Measurements from ENCODE around the genes HSF5 and SMG8.

DNA sequence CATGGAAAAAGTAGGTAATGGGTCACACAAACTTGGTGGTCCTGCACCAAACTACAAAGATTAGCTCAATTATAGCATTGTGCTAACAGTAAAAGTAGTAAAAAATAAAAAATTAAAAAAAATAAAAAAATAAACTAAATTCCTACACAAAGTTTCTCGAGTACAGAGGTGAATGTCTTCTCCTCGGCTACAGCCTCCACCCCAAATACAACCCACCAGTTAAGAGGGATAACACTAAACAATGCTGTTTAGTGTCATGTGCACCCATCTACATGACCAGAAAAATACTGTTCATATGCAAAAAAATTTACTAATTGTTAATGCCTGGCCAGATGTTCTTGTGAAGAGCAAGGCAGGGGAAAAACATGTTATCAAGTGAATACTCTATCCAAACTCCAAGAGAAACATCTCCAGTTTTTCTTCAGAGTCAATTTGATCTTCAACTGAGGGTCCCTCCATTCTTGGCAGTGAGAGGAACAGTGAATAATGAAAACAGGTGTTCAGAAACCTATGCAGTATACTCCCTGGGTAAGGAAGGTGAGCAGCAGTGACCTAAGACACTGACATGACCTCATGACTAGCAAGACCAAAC lies 4.4 kb upstream of the VEZF1 start:
- RRBS = no CpG with 5 or more reads among the region's 2 CpGs

DNA sequence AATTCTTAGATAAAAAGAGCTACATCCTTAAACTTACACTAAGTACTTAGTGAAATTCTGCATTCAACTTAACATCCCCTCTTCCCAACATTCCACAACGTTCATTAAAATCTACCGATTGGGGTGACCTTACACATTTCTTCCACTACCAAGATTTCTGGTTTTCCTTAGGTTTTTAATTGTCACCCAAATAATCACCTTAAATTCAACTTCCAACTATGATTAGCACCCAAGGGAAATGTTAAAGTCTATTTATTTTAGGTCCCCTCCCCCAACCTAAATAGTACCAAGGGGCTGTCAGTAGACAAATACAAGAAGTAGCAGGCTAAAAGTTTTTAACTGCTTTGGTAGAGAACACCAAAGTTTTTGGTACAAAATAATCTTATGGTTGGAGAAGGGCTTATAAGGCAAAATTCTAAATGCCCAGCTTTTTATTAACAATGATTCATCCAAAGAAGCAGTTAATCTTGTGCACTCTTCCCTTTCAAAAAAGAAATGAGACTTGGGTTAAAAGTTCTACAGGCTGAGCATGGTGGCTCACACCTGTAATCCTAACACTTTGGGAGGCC lies 4.8 kb downstream of the SRSF1 start:
- RRBS = no CpG with 5 or more reads among the region's 2 CpGs

GRCh38 chr17:58312219-58312600 lies 16.4 kb downstream of the TSPOAP1 start:
- RRBS = 92% methylated on average over 1 of the region's 15 CpGs

GRCh38 chr17:58324295-58324682 lies 4.3 kb downstream of the TSPOAP1 start:
- RRBS = 32% methylated on average over 9 of the region's 38 CpGs

DNA sequence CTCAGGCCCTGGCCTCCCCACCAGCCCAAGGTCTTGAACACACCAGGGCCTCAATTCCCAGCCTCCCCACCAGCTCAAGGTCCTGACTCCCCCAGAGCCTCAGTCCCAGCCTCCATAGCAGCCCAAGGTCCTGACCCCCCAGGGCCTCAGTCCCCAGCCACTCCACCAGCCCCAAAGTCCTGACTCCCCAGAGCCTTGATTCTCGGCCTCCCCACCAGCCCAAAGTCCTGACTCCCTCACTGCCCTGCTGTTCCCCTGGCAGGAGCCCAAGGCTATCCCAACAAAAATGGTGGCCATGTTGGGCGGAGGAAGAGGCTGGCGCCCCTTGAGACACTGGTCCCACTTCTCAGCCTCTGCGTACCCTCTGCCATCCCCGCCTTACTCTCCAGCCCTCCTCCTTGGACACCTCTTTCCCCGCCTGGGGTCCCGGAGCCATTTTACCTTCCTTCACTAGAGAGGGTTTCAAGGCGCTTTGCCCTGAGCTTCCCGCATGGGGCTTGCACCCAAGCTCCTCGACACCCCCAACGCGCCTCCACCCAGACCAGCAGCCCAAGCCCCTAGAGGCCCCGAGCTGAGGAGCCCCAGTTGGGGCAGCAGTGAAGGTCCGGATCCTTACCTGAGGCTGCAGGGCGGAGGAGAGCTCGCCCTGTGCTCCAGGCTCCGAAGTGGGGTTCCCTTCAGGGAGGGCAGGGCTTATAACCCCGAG lies 3.4 kb upstream of the TSPOAP1 start:
- RRBS = no CpG with 5 or more reads among the region's 18 CpGs

DNA sequence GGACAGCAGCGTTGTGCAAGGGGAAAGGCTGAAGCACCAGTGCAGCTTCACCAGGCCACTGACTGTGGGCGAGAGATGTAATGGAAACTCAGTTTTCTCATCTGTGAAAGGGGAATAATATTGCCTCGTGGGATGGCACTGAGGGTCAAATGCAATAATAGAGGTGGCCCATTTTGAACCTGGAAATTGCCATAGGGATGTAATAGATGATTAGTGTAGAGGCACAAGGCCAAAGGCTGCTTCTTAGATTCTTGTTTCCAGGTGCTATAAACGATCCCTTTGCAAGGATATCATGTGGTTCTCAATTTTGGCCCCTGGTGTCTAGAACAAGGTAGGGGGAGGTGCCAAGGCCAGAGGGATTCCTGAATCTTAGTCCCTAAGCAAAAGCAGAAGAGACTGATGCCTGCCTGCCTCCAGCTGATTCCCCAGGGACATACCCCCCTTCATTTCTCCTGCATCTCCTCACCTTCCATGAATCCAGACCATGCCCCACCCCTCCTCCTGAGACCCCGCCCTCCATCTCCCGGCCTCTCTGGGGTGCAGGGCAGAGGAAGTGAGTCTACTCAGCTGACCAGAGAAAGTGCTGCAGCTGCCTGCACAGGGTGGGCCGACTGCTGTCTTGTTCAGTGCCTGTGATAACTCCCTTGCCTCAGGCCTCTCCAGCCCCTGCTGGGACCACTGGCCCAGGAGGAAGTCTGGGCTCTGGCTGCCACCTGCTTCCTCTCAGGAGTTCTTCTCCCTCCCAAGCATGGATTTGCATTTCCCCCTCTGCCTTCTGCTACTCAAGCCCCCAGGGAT lies 10.2 kb upstream of the TSPOAP1 start:
- RRBS = no CpG with 5 or more reads among the region's 7 CpGs

DNA sequence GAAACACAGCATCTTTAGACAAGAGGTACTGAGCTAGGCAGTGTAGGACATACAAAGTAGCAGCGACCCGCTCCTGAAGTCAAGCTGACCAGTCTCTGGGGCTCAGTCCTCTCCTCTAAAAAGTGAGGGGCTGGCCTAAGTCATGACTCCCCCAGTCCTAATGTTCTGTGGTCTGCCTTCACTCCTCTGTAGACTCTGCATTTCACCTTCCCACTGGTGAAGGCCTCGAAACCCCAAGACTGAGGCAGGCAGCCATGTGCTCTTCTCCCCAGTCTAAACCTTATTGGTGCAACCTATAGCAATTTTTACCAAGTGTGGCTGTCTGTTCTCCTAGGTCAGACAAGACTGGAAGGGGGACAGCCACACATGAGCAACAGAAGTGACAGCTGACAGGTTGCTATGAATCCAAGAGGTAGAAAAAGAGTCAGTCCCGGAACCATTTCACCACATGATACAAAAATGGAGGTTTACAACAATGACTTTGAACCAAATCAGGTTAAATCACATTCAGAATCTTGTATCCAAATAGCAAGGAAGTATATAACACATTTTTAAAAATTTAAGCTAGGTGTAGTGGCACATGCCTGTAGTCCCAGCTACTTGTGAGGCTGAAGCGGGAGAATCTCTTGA lies 11.5 kb upstream of the TSPOAP1 start:
- RRBS = no CpG with 5 or more reads among the region's 5 CpGs

GRCh38 chr17:58341837-58342548 lies 10.0 kb downstream of the SUPT4H1 start:
- RRBS = no CpG with 5 or more reads among the region's 4 CpGs

GRCh38 chr17:58414564-58414989 lies 2.8 kb downstream of the RNF43 start:
- RRBS = no CpG with 5 or more reads among the region's 3 CpGs

- RRBS = 95% methylated on average over 8 of the region's 54 CpGs
These were observed at the start of gene HSF5 for GRCh38 chr17:58488166-58488629. HSF5 (minus strand) TSS chr17:58488408.

DNA sequence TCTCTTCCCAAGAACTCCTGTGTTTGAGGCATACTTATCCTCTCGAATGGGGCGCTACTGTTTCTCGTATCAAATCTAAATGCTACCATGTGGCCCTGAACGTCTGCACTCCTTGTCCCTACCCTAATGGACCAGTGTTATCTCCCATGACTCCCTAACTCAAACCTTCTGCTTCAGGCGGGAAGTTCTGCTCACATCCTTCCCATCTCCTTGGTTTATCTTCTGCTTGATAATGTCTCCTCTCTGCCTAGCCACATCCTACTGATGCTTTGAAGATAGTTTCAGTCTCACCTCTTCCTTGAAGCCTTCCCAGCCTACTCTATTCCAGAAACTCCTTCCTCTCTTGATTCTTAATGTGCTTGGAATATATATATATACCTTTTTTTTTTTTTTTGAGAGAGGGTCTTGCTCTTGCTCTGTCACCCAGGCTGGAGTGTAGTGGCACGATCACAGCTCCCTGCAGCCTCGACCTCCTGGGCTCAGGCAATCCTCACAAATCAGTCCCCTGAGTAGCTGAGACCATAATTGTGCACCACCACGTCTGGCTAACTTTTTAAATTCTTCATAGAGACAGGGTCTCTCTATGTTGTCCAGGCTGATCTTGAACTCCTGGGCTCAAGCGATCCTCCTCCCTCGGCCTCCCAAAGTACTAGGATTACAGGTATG lies 5.3 kb downstream of the MTMR4 start:
- RRBS = no CpG with 5 or more reads among the region's 10 CpGs

DNA sequence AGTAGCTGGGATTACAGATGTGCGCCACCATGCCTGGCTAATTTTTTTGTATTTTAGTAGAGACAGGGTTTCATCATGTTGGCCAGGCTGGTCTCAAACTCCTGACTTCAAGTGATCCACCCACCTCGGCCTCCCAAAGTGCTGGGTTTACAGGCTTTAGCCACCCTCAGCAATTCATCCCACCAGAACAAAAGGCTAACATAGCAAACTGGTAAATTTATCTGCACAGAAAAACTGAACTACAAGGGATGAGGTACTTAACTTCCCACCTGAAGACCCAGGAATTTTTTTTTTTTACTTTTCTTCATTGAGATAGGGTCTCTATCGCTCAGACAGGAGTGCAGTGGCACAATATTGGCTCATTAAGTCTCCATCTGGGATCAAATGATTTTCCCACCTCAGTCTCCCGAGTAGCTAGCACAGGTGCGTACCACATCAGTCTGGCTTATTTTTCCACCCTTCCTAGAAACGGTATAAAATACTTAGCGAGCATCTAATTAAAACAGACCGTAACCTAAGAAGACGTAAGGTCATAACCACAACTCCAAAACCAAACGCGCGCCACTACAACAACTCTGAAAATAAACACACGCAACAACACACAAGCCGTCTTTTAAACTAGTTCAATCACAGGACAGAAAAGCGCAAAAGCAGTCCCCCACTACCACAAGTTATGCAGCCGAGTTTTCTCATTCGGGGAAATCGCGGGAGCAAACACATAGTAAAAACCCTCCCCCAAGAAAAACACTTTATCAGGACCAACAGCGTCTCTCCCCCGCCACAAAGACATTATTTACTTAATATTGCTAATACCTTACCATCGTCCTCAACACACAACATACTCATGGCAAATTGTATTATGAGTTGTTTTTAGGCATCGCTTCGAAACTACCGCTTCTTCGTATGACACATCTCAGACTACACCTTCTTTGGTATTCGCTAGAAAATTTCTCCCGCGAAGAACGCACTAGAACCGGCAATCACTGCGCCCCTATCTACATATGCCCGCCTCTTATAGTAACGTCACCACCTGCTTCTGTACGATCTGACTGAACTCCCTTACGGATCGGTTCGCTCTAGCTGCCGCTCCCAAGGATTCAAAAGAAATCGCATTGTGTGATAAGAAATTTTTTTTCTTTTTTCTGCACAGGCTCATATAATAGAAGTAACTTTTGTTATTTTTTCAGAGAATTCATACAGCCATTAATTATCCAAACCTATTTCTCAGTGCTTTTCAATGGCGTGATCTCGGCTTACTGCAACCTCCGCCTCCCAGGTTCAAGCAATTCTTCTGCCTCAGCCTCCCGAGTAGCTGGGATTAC lies 32.9 kb downstream of the IGBP1C start:
- RRBS = no CpG with 5 or more reads among the region's 44 CpGs

- RRBS = 1% methylated on average over 8 of the region's 41 CpGs
These were observed at the start of gene SMG8 for GRCh38 chr17:59209892-59210737. SMG8 (plus strand) TSS chr17:59210035.

GRCh38 chr17:59211159-59211706 lies 1.4 kb downstream of the SMG8 start:
- RRBS = no CpG with 5 or more reads among the region's 7 CpGs

DNA sequence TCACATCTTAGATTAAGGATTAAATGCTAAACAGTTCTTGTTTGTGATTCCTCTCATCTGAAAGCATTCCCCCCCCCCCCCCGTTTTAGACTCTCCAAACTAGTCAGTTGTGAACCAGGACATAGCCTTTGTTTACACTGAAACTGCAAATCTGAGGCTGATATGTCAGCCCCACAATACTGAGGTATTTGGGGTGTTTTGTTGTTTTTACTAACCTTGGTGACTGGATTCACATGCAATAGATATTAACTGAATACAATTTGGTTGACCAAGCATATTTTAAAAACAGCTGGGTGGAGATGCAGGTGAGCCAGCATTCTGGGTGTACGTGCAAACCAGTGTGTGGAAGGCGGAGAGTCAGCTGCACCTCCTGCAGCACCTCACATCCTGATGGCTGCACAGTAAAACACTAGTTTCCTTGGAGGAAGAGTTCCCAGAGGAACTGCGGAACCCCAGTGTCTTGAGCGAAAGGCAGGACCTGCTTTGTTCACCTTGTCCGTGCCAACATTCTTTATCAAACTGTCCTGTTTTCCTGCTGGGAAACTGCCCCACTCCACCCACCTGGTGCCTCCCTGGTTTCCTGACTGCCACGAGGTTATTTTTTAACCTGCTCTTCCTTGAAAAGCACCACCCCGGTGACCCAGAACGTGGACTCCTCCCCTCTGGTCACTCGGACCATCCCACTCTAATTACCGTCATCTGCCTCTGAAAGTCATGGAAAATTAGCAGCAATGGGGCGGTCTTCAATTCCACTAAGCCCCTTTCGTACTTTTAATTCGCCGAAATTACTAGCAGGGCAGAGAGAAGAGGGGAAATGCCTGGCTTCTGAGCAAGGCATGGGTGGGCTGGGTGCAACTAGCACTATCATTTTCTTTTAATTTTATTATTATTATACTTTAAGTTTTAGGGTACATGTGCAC lies 1.1 kb upstream of the YPEL2 start:
- RRBS = no CpG with 5 or more reads among the region's 15 CpGs

GRCh38 chr17:59369311-59369822 lies 37.9 kb downstream of the YPEL2 start:
- RRBS = no CpG with 5 or more reads among the region's 7 CpGs

DNA sequence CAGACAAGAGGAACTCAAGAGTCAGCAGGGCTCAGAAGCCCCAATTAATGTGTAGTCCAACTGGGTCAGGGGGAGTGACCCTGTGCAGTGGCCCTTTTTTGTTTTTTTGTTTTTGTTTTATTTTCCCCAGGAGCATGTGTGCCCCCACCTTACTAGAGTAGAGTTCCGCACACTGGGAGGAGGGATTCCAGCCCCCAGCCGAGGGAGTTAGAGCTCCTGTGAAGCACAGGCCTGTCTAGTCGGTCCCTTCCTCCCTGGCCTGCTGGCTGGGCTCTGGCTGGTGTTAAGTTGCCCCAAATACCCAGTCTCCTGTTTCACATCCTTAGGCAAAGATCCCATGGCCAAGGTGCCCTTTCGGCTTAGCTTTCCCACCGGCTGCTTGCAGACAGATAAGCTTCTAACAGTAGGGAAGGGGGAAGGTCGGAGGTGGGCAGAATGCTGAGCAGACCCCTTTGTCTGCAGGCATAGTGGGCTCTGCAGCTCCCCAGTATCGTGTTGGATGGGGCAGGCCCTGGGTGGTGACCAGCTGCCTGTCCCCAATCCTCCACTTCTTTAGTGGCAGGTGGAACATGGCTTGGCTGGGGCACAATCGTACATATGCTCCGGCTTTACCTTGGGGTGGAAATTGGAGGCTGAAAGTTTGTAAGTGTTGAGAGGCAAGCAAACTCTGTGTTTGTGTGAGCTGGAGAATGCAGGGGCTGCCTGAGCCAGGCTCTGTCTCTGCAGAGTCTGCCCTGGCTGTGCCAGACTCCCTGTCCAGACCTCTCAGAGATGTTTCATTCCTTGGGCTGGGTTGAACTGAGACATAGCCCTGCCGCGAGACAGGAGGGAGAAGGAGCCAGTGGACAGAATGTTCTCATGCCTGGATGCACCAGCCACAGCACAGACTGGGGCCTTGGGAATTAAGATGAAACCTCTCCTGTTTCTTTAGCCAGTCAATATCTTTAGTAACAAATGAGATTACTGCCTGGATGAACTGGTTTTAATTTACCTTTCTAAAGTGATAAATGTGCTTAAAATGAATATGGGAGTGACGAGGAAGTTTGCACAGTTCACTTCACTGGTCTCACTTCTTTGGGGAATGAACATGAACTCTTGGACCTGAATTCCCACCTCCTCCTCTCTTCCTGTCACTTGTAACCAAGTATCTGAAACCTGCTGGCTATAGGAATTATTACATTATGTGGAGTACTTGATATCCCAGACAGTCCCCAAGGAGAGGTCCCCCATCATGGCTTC lies 39.8 kb downstream of the YPEL2 start:
- RRBS = no CpG with 5 or more reads among the region's 12 CpGs

GRCh38 chr17:59431508-59432090 lies 100.1 kb downstream of the YPEL2 start:
- RRBS = no CpG with 5 or more reads among the region's 3 CpGs

DNA sequence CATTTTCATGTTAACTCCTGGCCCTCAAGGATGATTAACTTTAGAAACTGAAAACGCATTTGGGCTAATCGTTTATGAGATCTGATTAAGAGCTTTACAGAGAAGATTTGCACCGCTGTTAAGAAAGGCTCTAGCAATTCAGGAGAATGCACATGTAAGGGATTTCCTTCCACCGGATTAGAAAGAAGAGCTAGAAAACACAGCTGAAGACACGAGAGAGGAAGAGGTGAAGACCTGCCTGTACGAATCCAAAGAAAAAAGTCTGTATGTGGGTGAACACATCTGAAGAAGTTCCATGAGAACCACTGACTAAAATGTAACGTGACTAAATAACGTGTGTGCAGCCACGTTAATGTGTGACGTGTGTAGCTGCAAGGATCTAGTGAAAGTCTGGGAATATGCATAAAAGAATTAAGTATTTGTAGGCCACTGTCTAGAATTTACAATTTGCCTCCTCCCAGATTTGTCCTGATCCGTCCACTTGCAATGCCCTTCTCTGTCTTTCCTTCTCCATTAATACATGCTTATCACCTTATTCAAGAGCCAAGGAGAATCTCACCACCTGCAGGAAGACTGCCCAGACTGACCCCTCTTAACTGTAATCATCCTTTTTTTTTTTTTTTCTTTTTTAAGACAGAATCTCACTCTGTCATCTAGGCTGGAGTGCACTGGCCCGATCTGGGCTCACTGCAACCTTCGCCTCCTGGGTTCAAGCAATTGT lies 106.6 kb downstream of the YPEL2 start:
- RRBS = no CpG with 5 or more reads among the region's 13 CpGs

DNA sequence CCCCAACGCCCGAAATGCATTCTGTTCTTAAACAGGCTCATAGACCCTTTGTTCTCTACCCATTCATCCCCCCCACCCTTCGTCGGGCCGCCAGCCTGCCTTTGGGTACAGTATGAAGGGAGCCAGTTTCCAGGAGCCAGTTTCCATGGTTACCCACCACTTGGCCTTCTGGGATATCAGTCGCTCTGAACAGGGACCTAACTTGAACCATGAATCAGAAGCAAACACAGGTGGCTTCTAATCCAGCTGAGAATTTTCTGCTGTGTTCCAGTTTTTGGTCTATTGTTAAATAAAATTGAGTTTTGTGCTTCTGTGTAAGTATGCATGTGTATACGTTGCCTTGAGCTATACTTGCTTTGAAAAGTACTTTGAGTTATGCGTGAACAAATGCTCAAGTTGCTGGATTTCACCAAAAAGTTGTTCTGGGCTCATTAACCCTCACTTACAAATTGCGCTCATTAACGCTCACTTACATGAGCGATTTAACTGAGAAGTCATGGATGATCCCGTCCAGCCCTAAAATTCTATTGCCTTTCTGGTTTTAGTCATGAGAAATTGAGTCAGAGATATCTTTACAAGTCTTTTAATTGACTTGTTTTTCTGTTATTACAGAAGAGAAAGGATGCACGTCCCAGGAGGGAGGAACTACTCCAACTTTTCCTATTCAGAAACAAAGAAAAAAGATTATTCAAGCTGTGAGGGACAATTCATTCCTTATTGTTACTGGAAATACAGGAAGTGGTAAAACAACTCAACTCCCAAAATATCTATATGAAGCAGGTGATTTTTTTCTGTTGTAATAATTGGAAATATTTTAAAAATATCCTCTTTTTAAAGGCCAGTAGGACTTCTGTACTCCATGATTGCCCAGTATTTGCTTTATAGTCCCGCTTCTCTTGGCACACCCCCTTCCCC lies 862 bp downstream of the DHX40 start:
- RRBS = no CpG with 5 or more reads among the region's 14 CpGs

All from SK-N-MC (cell line).